Endodermal cell (in vitro differentiated cells): ENCODE measurements around the genes PCP2 and CLEC4G.

- PRO-cap, result no peak
Observed at GRCh38 chr19:6681921-6682536, 12.1 kb upstream of the TNFSF14 start.

DNA sequence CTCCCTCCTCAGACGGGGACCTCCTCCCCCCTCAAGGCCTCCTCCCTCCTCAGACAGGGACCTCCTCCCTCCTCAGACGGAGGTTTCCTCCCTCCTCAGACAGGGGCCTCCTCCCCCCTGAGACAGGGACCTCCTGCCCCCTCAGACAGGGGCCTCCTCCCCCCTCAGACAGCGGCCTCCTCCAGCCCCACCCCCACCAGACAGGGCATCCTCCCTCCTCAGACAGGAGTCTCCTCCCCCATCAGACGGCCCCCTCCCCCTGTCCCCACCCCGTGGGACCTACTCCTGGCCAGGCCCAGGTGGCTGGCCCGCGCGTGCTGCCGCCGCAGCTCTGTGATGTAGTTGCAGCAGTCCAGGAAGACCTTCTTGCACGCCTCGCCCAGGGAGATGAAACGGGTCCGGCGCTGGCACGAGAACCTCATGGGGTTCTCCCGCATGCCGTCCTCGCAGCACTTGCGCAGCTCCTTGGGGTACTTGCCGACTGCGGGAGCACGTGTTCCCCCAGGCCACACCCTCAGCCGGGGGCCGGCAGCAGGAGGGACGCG is 13.6 kb downstream of the C3 start:
- PRO-cap, result no peak

- PRO-cap, result no peak
Observed at GRCh38 chr19:6734300-6734764, 3.0 kb downstream of the GPR108 start.

DNA sequence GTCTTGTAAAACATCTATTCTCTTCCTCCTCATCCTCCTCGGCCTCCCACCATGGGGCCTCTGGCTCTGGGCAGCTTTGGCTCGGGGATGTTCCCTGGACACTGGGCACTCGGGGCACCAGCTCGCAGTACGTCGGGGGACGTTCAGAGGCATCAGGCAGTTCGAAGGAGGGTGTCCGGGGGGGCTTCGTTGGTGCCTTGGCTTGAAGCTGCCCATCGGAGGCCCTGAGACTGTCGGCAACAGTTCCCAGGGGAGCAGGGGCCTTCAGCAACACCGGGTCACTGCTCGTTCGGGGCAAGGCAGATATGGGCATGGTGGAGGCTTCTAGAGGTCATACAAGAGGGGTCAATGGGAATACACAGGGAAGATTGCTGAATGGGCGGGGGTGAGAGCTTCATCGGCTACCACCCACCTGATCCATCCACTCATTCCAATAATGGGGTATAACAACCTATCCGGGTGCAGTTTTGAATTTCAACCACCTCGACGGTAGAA is 12.2 kb downstream of the SH2D3A start:
- PRO-cap, result no peak

- PRO-cap, result bidirectional peak, plus-strand start at chr19:6766722, minus-strand start at chr19:6766657
Observed at GRCh38 chr19:6766451-6766869, 775 bp downstream of the SH2D3A start.

DNA sequence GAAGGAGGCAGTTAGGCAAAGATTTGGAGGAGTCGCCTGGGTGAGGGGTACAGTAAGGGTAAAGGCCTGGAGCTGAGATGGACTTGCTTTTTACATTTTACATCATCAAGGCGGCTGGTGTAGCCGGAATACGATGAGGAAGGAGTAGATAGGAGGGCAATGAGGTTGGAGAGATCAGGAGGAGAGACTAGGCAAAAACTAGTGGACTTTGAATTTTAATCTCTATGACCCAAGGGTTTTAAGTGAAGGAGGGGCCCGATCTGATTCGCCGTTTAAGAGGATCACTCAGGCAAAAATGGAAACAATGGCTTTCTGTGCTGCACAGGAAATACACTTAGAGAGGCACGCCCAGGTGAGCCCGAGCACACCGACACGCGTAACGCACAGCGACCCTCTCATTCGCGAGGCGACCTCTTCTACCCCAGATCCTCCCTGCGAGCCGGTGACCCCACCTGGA is 337 bp downstream of the SH2D3A start:
- PRO-cap, result unidirectional peak, minus-strand start at position 210 of the sequence

DNA sequence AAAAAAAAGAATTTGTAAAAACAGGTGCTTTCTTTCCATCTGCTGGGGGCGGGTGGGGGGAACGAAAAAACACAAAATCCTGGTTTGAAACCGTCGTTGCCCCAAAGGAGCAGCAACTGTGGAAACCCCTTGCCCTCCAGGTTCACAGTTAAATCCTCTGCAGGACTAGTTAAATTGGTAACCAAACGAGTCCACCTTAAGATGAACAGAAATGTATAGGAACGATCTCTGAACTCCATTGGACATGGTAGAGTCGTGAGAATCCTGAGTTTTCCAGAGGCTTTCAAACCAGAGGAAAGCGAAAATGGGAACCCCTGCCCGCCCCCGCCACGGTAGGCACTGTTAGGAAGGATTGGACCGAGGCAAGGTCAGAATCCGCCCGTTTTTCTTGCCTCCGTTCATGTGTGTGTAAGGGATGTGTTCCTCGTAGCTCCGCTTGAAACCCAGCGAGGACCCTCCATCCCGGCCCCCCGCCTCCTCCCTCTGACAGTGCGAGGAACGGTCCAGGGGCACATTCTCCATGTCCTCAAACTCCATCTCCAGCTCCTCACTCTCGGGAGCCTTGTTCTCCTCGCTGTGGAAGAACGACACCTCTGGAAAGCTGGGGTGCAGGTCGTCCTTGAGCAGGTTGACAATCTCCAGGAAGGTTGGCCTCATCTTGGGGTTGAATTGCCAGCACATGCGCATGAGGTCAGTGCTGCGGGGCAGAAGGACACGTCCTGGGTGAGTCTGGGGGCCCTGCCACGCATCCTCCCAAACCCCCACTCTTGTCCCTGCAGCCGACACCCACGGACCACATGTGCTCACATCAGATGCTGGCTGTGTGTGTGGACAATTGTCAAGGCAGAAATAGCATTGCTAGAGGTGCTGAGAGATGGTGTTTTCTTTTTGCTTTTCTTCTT is 47.5 kb downstream of the ZNF557 start:
- PRO-cap, result no peak

- PRO-cap, result no peak
Observed at GRCh38 chr19:7188896-7189649, 105.1 kb downstream of the INSR start.

DNA sequence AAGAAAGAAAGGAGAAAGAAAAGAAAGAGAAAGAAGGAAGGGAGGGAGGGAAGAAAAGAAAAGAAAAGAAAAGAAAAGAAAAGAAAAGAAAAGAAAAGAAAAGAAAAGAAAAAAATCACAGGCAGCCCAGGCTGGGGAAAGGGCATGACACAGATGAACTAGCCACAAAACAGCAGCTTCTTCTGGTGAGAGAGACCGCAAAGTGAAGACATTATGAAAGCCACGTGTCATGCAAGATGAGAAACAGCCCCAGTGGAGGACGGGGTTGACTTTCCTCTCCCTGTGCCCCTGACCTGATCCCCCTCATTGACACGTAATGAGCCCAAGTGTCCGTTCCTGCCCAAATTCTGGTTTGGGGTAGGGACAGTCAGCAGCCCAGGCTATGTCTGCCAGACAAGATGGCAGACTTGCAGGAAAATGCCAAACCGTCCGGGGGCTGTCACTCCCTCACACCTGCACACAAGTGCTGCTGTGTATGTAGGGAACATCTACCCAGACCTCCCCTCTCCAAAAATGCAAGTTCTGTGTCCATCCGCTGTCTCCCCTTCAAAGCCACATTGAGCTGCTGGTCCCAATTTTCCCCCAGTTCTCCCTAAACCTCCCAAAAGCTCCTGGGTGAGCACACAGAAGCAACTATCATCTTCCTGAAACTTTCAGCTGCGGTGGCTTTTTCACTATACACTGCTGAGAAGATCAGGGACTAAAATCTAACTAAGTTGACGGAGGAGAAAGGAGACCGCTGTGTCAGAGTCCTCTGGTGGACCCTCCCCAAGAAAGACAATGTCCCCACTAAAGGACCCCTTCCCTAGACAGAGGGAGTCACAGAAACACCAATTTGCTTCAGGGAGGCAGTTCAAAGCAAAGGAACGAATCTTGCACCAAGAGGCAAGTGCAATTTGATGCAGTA is 101.8 kb downstream of the INSR start:
- PRO-cap, result no peak

- PRO-cap, result no peak
Observed at GRCh38 chr19:7197078-7197713, 97.0 kb downstream of the INSR start.

- PRO-cap, result bidirectional peak, plus-strand start at chr19:7211692, minus-strand start at chr19:7211696
Observed at GRCh38 chr19:7211453-7212056, 82.7 kb downstream of the INSR start.

DNA sequence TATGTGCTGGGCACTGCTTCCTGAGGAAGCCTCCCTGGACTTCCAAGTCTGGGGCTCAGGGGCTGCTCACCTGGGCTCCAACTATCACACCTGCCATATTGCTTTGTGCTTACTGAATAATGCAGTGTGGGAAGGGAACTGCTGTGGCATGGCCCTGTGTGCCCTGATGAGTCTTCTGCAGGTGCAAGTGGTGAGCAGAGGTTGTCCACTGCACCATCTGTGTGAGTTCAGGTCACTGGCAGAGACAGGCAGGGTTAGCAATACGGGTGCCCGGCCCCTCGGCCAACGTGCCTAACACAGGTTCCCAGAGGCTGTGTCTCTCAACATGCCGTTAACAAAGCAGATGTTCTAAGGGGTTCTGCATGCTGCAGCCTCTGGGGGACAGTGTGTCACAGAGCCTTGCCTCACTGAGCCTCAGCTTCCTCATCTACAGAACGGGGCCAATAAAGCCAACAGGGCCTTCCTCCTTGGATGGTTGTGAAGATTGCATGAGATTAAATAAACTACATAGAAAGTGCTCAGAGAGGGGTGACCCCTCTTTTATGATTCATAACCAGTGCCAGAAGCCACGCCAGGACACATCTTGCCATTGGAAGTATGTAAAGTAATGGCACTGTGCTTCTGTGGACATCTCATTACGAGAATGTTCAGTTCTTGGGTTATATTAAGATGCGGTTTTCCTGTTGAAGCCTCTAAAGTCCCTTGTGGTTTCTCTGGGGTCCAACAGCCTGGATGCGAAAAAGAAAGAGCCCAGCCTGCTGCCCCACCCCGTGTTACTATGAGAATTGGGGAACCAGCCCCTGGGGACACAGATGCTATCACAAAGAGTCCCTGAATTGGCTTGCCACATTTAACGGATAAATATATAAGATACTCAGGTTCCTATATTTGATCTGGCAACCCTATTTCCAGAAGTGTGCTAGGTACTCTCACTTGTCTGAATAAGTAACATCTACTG is 11.2 kb upstream of the ARHGEF18 start:
- PRO-cap, result no peak

DNA sequence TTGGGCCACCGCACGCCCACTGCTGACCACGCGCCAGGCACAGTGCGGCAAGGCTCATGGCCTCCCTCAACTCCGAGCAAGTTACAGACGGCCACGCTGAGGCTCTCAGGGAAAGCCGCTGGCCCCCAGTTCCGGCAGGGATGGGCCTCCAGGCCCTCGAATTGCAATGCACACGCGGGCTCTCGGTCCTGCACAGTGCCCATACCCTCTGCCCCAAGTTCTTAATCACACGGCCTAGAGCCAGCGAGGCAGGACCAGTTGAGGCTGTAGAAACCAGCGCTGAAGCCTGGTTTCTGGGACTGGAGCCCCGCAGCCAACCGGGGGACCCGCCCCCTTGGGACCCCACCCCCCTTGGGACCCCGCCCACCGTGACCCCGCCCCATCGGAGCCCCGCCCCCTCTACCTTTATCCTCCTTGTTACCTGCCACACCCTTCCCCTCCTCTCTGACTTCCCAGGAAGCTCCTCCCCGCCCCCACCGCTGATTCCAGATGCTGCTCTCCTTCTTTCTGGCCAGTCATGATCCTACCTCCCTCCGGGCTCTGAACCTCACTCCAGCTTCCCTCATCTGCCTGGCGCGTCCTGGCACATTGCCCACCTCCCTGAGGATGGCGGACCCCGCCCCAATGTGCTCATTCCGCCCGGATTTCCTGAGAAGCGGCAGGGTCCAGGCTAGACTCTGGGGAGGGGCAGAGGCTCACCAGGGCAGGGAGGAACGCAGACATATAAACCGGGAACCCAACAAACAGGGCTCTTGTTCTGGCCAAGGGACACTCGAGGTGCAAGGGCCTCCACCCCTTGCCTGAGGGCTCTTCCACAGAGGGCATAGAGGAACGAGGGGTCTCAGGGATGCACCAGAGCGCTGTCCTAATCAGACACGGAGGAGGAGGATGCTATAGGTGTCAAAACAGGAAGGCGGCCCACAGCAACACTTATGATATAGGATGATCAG is 5.8 kb downstream of the PEX11G start:
- PRO-cap, result bidirectional peak, plus-strand start at position 488 of the sequence, minus-strand start at position 286 of the sequence

DNA sequence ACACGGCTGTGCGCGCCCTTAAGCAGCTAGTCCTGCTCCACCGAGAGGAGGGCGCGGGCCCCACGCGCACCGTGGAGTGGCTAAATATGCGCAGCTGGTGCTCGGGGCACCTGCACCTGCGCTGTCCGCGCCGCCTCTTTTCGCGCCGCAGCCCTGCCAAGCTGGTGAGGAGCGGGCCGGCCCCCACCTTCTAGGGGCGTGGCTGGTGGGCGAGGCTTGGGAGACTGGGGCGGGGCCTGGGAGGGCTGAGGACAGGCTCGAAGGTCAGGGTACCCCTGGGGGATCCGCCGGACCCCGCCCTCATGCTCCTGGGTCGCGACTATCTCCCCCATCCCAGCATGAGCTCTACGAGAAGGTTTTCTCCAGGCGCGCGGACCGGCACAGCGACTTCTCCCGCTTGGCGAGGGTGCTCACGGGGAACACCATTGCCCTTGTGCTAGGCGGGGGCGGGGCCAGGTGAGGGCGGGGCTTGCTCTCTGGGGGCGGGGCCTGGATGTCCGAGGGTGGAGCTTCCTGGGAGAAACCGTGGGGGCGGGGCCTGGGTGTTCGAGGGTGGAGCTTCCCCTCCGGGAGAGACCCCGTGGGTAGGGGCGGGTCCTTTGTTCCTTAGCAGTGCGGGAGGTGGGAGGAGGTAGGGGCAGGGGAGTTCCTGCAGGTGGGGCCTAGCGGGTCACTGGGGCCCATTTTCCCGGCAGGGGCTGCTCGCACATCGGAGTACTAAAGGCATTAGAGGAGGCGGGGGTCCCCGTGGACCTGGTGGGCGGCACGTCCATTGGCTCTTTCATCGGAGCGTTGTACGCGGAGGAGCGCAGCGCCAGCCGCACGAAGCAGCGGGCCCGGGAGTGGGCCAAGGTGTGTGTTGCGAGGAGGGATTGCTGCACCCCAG is 19.6 kb downstream of the PNPLA6 start:
- PRO-cap, result no peak

DNA sequence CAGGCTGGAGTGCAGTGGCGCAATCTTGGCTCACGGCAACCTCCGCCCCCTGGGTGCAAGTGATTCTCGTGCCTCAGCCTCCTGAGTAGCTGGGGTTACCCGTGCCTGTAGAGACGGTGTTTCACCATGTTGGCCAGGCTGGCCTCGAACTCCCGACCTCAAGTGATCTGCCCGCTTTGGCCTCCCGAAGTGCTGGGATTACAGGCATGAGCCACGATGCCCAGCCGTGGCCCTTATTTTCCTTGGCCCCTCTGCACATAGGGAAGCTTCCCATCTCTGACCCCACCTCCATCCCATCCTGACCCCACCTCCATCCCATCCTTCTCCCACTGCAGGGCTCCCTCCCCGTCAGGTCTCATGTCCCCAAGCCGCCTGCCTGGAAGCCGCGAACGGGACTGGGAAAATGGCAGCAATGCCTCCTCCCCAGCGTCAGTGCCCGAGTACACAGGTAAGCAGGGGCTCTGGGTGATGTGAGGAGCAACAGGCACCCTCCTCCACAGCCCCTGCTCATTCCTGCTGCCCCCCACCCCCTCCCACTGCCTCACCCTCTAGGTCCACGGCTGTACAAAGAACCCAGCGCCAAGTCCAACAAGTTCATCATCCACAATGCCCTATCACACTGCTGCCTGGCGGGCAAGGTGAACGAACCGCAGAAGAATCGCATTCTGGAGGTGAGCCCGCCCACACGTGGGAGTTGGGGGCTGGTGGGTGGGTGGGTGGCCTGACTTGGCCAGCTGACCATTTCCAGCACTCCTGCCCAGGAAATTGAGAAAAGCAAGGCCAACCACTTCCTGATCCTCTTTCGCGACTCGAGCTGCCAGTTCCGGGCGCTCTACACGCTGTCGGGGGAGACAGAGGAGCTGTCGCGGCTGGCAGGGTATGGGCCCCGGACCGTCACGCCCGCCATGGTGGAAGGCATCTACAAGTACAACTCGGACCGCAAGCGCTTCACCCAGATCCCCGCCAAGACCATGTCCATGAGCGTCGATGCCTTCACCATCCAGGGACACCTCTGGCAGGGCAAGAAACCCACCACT is 12.0 kb downstream of the XAB2 start:
- PRO-cap, result no peak

GRCh38 chr19:7633373-7634122 is at the start of gene PCP2:
Gene PCP2, minus strand, starts transcription at chr19:7633719.
- PRO-cap, result no peak

DNA sequence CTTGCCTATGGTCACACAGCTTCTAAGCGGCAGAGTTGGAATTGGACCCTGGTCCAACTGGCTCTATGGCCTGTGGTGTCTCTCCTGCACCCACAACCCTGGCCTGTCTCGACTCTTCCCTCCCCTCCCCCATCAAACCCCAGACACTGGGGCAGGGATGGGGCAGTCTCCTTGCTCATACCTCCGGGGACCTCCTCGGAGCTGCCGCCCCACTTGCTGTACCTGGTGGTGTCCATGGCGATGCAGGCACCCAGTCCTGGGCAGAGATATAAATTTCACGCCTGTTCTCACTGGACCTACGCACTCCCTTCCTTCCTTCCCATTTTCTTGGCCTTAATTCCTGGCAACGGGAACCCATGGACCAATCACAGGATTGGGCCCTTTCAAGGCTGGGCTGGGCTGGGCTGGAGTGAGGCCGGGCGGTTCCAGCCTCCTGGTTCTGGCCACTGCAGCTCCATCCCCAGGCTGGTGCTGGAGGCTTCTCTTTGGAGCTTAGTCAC is at the start of gene CLEC4G:
CLEC4G (minus strand) TSS at position 244 of the 500 bp plus-strand sequence.
- PRO-cap, result no peak

- PRO-cap, result no peak
Observed at GRCh38 chr19:7928188-7929431, 2.7 kb upstream of the CTXN1 start.

- PRO-cap, result bidirectional peak, plus-strand start at chr19:8050890, minus-strand start at chr19:8050572
Observed at GRCh38 chr19:8050751-8051104, 1.8 kb upstream of the CCL25 start.

DNA sequence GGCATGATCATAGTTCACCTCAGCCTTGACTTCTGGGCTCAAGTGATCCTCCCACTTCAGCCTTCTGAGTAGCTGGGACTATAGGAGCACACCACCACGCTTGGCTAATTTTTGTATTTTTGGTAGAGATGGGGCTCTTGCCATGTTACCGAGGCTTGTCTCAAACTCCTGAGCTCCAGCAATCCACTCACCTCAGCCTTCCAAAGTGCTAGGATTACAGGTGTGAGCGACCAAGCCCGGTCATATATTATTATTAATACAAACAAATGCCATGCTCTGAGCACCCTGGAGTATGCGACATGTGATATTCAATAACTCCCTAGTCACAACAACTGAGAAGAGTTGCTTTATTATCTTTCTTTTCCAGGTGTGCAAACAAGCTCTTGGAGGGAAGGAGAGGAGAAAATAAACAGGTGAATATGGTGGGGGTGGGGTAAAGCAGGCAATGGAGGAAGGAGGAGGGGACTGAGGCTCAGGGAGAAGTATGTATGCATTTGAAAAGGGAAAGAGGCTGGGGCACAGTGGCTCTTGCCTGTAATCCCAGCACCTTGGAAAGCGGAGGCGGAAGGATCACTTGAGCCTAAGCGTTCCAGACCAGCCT is 2.7 kb upstream of the CERS4 start:
- PRO-cap, result no peak